A673 (cell line): ENCODE measurements around a stretch of chr7.

DNA sequence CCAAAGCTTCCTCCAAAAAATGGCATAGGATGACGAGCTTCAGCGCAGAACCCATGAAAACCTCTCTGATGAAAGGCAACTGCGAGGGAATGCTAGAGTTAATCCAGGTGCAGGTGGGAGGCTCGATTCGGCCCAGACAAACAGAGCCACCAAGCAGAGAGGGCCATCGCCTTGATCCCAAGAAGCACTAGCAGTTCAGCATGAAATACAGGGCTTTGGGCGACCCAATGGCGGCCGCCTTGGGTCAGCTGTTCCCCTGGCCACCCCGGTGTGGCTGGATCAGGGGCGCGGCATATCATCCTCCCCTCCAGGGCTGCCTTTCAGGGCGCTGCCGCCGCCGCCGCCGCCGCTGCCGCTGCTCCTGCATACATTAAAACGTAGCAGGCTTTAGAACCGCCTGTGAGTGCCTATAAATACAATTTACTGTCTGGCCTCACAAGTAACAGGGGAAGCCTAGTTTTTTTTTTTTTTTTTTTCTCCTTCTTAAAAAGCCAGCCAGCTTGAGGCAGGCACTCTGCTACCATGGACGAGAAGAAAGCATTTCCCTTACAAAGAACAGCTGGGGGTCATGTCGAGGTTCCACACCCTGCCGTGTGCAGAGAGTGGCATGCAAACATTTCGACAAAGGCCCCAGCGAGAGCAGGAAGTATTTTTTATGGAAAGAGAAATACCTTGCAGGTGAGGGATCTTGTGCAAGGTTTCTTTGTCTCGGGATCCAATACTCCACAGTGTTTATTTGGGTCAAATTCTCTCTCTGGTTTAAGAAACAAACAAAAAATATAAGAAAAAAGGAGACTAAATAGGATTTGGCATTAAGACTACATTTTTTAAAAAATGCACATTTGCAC, 57.7 kb upstream of the EFCAB10 start:
- PRO-cap, result no peak

DNA sequence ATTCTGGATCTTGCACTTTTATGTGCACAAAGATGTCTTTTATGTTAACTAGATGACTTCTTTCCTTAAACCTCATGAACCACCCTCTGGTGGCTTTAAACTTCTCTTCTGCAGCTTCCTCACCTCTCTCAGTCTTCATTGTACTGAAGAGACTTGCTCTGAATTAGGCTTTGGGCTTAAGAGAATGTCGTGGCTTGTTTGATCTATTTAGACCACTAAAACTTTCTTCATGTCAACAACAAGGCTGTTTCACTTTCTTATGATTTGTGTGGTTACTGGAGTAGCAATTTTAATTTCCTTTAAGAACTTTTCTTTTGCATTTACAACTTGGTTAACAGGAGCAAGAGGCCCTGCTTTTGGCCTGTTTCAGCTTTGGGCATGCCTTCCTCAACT, 38.2 kb upstream of the CDHR3 start:
- PRO-cap, result no peak

- PRO-cap, result unidirectional peak, minus-strand start at chr7:106153975
Observed at GRCh38 chr7:106153841-106154155, 41.7 kb upstream of the SYPL1 start.

- PRO-cap, result no peak
Observed at GRCh38 chr7:106196759-106197027, 84.6 kb upstream of the SYPL1 start.

DNA sequence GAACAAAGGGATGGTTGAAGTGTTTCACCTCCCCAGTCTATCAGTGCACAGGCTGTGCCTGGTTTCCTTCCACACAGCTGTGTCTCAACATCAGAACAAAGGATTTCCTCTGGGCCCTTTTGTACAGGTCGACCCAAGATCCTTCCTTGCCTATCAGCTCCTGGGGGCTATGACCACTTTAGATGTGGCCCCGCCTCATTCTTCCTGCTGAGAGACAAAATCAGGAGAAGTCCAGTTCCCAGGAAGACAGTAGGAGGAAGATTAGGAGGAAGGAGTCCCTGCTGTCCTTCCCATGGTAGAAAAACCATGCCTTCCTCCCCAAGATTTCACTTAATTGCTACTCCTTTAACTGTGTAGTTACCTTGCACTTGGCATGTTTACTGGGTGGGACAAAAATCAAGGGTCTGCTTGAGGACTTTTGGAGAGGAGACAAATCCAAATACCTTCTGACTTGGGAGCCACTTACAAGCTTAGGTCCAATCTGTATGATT, 65.5 kb downstream of the NAMPT start:
- PRO-cap, result no peak

- PRO-cap, result no peak
Observed at GRCh38 chr7:106260056-106260521, 24.7 kb downstream of the NAMPT start.

DNA sequence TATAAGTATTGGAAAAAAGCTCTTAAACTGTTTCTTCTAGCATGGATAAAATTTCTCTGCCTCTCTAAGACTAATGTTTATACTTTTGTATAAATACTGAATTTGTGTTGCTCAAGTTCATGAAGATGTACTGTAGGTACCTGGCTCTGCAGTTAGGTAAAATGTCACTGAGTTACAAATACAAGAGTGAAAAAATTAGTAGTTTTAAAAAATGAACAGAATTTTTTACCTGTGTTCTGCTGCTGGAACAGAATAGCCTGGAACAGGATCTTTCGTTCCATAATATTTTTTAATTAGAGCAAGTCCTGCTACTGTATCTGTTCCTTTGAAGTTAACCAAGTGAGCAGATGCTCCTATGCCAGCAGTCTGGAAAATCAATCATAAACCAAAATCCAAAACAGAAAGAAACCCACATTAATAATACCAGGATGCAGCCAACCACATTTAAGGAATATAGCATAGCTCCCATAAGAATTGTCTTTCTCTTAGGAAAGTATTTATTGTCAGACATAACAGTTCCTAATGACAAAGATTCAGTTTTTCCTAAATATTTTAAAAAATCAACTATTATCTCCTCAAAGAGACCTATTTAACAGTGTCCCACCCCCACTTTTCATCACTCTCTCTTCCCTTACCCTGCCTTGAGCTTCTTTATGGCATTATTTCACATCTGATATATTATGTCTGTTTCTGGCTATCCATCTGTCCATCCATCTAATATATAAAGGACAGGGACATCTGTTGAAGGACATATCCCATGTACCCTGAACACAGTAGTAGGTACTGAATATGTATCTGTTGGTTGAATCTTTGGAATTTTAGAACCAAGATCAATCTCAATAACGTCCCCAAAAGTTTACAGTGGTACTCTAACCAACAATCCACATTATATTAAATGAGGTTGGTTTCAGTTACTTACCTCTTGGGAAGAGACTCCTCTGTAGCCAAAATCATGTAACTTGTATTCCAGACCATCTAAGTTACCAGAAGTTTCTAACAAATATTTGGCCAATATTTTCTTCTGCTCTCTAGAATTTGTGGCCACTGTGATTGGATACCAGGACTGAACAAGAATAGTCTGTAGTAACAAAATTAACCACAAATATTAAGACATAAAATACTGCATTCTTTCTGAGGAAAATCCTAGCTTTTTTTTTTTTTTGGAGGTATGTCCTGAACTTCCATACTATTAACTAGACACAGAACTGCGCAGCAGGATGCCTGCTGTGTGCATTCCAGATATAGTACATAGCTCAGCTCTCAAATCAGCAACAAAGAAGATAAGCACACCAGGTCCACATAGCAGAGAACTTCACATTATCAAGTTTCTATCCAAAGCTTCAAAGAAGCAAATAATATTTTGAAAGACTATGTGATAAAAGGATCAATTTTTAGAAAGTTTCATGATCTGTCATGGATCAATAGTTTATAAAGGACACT, 16.0 kb downstream of the NAMPT start:
- PRO-cap, result no peak

DNA sequence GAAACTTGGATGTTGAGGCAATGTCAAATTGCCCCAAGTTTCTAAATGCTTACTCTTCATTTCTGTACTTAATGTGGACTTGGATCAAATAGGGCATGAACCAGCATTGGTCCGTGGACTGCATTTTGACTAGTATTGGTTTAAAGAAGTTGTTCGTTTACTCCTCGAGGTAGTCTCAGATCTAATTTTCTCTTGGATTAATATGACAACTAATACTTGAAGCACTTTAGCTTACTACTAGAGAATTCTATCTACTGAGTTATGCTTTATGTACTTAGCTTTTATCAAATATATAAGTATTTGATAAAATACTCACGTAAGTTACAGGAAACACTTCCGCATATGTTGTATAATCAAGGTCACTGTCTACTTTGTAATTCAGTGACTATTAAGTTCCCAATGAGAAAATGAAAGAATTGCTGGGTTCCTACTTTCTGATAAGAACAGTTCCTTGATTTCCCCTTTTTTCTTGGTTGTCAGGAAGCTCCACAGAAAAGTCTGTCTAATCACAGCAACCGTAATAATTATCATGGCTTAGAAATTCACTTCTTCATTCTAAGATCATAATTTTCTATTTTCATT, 15.0 kb downstream of the NAMPT start:
- PRO-cap, result no peak

DNA sequence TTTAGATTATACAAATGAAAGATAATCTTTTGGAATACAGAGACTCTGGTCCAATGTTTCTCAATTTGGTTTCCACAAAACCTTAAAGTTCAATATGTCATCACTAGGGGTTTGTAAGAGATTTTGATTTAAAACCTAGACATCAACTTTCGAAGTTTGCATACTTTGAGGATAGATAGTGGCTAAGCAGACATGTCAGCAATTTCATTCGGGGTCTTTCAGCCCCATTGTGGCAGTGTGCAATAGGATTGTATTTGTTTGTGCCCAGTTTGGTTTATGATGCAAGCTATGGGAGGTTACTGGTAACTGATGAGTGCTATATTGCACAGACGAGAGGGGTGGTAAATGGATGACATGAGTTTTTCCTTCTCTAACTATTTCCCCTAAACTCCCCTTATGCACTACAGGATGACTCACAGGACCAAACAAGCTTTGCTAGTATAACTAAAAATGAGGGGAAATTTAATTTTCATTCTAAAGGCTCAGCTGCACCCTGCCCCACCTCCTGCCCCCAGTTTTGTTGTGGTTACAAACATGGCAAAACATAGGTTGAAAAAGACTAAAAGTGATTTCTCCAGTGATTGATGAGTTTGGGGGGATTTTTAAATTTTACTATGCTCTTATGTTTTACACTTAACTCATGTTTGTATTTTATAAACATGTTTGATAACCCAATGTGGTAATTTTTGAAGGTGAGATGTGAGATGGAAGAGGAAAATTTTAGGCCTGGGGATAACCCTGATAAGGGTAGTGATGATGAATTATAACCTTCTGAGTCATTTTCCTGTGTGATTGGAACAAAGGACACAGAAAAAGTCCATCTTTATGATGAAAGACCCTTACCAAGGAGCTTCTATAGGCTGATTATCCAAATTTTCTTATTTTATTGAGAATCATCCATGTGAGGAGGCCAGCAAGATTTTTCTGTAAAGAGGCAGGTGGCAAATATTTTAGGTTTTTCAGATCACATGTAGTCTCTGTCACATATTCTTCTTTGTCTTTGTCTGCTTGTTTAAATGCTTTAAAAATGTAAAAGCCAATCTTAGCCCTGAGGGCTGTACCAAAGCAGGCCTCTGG, 60.8 kb upstream of the NAMPT start:
- PRO-cap, result unidirectional peak, plus-strand start at position 472 of the sequence; unidirectional peak, plus-strand start at position 881 of the sequence

- PRO-cap, result no peak
Observed at GRCh38 chr7:106414126-106414592, 129.4 kb upstream of the NAMPT start.

GRCh38 chr7:106430690-106431222, 146.0 kb upstream of the NAMPT start:
- PRO-cap, result no peak

GRCh38 chr7:106484475-106484846, 176.5 kb downstream of the CCDC71L start:
- PRO-cap, result no peak

DNA sequence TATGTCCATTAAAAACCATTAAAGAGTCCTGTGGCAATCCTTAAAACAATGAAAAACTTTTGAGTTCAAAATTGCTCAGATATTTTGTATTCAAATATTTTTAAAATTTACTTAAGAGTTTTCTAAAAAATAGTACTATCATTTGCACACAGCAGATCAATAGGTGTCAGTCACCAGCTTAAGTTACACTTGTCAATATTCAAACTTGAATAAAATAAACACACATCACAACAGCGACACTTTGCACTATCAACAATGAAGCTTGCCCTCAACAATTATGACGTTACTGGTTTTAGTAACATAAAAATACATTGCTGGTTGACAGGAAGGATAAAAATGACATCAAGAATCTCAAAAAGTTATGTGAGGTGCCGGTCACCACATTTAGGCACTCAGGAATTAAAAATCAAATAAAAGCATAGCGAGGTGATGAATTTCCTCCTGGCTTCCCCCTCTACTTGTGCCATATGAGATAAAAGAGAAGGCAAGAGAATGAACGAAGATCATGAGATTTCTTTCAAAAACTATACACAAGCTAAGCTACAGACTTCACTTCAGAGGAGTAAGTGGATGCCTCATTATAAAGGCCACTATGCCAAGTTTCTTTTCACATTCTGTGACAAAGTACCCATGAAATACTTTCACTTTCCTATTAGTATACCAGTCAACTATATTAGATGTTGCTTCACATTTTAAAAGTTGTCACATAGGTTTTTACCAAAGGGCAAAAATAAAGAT, 3.8 kb downstream of the CCDC71L start:
- PRO-cap, result no peak

DNA sequence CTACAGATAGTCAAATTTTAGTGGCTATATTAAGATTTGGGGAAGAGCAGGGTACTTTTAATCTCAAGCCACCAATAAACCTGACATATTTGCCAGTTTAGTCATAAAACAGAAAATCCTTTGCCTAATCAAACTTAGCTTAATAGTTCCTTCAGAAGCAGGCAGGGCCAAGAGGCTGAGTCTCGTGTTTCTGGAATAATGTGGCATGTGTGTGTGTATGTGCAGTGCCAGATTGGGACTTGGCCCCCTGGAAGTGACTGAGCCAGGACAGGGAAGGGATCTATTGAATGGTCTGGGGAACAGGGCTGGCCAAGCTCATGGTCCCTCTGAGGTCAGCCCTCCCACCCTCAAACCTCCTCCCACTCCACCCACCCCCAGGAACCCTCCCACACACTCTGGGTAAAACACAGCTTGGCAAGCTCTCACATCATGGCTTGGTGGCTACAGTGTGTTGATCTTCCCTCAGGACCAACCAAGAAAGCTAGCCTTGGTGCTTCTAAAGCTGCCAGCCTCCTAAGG, 1.6 kb upstream of the PIK3CG start:
- PRO-cap, result no peak

DNA sequence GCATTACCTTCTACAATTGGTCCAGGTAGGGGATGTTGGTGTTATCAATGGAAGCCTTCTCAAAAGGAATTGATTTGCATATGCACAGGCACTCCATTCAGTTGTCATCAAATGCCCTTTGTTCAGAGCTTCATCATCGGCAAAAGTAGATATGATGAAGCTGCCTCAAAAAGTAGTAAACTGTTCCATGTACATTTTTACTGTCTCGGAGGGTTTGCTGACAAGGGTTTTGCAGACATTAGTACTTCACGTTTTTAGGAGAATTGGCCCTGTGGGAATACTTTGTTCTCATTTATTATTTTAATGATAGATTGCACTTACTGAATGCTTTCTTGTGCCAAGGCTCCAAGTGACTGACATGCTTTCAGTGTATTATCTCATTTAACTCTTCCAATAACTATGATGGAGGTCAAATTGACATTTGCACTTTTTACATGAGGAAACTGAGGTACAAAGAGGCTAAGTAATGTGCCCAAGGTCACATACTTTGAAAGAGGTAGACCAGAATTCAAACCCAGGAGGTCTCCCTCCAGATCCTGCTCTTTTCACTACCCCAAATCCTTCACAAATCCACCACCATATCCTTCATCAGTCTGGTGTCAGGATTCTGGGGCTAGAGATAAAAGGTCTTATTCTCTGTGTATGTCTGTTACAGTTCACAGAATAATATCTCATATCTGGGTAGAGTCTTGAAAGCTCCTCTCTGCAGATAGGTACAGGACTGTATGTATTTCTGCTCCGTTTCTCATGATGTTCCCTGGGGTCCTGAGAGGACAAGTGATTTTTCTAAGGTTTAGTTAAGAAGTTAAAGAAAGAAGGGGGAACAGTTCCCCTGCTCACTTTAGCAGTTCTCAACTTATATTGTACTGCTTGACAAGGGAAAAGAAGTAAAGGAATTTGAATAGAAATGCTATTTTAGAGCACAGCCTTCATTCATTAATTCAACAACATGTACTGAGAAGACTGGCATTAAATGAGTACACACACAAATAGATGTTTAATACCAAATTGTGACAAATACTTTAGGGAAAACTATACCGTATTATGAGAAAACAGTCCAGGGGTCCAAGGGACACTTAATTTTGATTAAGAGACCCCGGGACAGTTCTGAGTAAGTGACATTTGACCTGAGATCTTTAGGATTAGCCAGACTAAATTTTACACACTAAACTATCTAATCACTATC, 4.8 kb downstream of the PIK3CG start:
- PRO-cap, result no peak

DNA sequence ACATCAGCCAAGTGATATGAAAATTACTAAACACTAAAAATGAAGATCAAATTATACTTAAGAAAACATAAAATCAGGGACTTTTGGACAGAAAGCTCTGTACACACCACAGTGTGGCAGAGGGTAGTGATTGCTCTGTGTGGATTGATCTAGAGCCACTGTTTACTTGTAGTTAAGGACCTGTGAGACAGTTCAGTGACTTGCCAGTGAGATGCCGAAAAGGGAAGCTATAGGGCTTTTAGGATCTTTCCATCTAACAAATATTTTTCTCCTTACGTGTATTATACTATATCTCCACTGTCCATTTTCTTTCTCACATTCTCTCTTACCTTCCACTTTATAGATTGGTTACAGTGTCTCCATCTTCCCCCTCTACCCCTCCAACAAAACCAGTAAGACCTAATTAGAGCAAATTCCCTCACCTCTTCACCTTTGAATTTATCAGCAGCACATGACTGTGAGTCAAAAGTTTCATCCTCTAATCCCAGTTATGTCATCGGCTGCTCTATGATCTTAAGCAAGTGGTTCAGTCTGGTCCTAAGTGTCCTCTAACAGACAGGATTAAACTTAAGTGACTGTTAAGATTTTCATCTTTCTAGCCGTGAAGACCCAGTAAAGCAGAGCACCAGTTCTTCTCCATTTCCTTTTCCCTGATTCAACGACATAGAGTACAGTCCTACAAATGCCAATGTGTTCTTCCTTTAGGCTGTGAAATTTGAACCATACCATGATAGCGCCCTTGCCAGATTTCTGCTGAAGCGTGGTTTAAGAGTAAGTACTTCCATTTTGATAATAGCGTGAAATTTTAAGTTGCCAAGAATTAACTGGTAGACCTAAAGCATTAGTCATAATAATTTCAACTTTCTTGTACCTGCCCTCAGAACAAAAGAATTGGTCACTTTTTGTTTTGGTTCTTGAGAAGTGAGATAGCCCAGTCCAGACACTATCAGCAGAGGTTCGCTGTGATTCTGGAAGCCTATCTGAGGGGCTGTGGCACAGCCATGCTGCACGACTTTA, 7.1 kb downstream of the PIK3CG start:
- PRO-cap, result no peak

- PRO-cap, result unidirectional peak, minus-strand start at chr7:107046061
Observed at GRCh38 chr7:107045909-107046558, 1.5 kb downstream of the PRKAR2B start.

DNA sequence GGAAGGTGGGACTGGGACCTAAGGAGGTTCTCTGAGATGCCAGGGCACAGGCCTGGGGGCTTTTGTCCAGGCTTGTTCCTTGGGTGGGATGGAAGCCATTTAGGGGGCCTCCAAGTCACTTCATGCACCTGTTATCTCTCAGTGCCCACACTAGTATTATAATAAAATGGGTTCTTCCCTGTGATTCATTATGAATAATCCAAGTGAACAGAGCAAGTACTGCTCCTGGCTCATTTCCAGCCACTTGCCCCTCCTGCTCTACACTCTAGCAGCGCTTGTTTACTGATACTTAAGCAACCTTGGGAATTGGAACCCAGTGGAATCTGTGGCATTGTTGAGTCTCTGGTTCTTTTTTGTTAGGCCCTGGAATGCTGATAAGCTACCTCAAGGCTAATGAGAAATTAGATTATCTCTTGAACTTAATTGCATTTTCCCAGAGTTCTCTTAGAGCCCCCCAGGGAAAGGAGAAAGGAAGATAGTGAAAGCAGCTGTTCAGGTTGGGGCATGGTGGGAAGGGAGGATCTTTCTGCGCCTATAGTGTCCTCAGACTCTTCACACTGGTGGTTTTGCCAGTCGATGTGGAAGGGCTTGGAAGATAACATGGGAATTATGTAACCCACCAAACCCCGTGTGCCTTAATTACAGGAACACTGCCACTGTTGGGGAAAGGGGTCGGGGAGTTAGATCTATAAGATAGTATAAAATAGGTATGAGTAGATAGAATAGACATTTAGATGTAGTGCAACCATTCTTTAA, 34.1 kb downstream of the PRKAR2B start:
- PRO-cap, result no peak

GRCh38 chr7:107169629-107170379, 1.0 kb downstream of the HBP1 start:
- PRO-cap, result bidirectional peak, plus-strand start at chr7:107169841, minus-strand start at chr7:107169728; bidirectional peak, plus-strand start at chr7:107170092, minus-strand start at chr7:107170070

DNA sequence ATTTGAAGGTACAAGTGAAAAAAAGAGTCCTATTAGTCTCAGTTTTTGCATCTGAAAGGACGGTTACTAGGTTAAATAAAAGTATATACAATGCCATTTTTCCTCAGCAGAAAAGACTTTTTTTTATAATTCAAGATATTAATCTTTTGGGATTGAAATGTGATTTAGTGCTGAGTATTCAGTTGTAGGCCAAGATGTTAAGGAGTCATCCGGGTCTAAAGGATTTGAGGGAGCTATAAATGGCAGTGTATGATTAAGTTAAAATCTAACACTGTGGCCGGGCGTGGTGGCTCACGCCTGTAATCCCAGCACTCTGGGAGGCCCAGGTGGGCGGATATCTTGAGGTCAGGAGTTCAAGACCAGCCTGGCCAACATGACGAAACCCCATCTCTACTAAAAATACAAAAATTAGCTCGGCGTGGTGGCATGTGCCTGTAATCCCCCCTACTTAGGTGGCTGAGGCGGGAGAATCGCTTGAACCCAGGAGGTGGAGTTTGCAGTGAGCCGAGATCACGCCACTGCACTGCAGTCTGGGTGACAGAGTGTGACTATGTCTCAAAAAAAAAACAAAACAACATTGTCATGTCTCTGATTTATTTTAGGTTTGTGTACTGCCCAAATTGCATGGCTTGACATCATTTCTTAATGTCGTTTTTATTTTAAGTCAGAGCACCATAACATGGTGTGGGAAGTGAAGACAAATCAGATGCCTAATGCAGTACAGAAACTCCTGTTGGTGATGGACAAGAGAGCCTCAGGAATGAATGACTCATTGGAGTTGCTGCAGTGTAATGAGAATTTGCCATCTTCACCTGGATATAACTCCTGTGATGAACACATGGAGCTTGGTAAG, 10.6 kb downstream of the HBP1 start:
- PRO-cap, result no peak